AG09319 (cell line): ENCODE data around the gene PJA2.

DNA sequence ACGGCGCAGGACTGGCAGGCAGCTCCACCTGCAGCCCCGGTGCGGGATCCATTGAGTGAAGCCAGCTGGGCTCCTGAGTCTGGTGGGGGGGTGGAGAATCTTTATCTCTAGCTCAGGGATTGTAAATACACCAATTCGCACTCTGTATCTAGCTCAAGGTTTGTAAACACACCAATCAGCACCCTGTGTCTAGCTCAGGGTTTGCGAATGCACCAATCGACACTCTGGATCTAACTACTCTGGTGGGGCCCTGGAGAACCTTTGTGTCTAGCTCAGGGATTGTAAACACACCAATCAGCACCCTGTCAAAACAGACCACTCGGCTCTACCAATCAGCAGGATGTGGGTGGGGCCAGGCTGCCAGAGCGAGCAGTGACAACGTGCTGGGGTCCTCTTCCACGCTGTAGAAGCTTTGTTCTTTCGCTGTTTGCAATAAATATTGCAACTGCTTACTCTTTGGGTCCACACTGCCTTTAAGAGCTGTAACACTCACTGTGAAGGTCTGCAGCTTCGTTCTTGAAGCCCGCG is 1424.1 kb downstream of the EFNA5 start:
- RRBS: no CpG with 5 or more reads among the region's 15 CpGs

- RRBS: no CpG with 5 or more reads among the region's 13 CpGs
Observed at GRCh38 chr5:107365206-107366334, 305.2 kb downstream of the EFNA5 start.

GRCh38 chr5:107467516-107468086 is 203.1 kb downstream of the EFNA5 start:
- RRBS: no CpG with 5 or more reads among the region's 7 CpGs

DNA sequence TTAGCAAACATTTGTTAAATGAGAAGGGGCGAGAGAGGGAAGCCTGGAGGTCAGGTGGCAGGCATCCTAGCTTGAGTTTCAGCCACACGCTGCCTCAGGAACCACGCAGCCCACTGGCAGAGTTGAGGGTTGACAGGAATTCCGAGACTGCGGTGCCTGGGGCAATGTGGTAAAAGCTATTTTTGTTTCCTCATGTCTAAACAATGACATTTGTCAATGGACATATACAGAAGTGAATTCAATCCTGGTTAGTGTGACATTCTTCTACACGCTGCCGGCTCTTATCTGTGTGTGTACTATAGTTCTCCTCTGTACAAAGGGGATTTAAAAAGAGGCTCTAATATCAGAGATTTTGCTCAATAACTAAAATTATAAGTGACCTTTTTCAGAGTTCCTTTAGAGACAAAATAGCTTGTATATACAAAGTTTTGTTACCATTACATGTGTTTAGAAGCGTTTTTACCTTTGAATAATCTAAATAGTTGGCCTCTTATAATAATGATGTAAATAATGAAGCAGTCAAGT is 113.3 kb downstream of the EFNA5 start:
- RRBS: no CpG with 5 or more reads among the region's 8 CpGs

DNA sequence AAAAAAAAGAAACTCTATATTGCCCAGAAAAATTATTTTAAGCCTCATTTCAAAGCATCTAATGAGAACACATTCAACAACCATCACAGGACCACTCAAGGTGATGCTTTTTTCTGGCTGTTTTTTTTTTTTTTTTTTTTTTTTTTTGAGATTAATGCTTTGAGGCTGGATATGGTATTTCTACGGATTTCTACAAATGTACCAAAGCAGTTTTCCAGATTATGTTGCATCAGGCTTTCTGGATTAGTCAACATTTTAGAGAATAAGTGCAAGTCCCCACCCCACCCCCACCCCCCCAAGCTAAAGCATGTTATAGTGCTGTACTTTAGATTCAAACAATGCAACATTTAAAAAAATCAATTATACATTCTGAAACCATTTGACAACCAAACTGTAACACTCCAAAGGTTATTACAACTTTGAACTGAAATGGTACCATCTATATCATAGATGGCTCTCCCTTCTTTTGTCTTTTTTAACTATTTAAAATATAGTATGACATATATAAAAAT is 188.6 kb upstream of the EFNA5 start:
- RRBS: no CpG with 5 or more reads among the region's 1 CpG

DNA sequence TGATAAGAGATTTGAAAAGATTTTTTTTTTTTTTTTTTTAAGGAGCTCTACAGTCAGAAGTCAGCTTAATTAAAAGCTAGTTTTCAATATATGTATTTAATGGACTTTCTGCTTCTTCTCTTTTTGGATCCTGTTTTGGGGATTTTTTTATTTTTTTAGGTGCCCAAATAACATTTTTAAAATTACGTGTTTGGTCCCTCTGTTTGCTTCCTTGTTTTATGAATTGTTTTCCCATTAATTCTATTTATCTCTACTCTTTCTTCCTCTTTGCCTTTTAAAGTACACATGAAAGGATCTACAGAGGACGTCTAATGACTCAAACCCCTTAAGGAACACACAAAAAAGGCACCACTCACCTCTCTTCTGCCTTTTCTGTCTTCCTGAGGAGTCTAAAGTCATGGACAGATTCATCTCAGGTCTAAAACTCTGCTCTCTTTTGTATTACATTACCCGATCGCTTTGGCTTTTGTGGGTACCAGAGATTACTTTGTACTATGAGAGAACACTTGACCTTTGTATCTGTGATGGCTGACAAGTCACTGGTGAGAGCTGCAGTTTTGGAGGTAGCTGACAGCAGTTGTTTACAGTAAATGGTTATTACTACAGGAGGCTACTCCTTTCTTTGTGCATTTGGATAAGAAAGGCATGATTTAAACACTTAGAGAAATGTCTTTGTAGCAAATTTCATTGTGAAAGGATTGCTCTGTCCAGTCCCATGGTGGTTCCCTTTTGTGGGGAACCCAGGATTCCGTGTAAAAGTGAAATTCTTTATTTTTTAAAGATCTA is 307.4 kb downstream of the FBXL17 start:
- RRBS: no CpG with 5 or more reads among the region's 5 CpGs

- RRBS: no CpG with 5 or more reads among the region's 10 CpGs
Observed at GRCh38 chr5:108378279-108378857, 3.5 kb downstream of the FBXL17 start.

- RRBS: no CpG with 5 or more reads among the region's 2 CpGs
Observed at GRCh38 chr5:108760536-108760973, 12.9 kb downstream of the FER start.

- RRBS: 0% methylated on average over 3 of the region's 63 CpGs
Observed at GRCh38 chr5:109409389-109410131, at the start of gene PJA2. Gene PJA2 (minus strand): TSS chr5:109409974.

DNA sequence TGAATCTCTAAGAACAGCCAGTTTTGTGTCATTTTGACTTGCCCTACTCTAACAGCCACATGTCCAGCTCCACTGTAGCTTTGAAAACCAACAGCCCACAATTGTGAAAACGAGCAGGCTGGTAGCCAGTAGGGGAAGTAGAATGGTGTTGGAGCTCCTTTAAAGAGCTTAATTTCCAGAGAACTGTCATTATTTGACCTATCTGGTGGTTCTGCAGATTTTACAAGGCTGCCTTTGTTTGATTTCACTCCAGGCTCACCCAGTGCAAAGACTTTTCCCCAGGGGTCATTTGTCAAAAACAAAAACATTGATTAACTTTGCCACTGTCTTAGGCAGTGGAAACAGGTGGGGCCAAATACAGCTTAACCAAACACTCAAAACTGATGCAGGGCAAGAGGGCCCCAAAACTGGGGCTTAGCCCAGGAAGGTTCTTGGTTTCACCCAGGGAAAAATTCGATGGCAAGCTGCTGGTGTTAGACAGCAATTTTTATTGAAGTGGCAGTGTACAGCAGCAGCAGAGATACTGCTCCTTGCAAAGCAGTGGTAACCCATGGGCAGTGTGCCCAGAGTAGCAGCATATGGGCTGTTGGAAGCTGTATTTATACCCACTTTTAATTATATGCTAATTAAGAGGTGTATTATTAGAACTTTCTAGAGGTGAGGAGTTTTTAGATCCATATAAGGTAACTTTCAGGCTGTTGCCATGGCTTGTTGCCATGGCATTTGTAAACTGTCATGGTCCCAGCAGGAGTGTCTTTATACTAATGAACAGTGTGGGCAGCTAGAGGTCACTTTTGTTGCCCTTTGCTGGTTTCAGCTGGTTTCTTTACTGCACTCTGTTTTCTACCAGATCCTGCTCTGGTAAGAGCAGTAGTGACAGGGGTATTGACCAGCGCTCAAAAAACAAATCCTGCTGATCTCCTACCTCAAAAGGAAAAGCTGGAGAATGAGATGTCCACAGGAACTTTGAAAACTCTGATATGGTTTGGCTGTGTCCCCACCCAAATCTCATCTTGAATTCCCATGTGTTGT is 3.5 kb upstream of the PJA2 start:
- RRBS: no CpG with 5 or more reads among the region's 3 CpGs

DNA sequence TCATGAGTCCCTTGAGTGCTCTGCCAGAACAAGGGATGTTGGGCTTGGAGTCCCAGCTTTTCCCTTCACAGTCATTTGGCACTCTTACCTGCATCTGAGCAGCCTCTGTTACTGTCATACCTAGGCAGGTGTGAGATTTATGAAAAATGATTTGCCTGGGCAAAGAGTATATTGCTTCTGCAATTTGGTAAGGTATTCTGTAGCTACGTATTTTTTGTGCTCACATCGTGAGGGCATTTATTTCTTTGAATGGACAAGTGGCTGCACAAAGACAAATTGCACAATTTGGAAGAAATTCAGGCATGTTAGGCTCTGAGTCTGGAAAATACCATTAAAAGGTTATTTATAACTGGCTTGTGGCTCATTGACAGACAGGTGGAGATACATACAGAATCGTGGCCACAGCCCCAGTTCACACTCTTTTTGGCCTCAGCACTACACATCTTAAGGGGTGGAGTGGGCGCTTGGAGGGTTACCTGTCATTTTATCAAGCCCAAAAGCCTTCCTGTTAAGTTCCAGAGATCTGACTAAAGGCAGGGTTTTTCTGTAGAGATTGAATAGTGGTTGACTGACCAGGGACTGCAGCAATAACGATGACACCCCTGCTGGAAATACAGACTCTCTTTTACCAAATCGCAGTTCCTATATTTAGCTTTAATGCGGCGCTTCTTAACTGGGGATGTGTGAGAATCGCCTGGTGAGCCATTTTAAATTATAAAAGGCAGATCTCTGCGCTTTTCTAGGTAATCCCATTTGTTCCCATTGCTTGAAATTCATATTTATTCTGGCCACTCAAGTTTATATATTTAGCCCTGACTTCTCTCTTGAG is 14.6 kb downstream of the MAN2A1 start:
- RRBS: no CpG with 5 or more reads among the region's 10 CpGs

- RRBS: no CpG with 5 or more reads among the region's 3 CpGs
Observed at GRCh38 chr5:109790441-109791238, 100.9 kb downstream of the MAN2A1 start.

- RRBS: no CpG with 5 or more reads among the region's 1 CpG
Observed at GRCh38 chr5:109867423-109868169, 177.9 kb downstream of the MAN2A1 start.

GRCh38 chr5:110086766-110087379 is 397.1 kb downstream of the MAN2A1 start:
- RRBS: no CpG with 5 or more reads among the region's 6 CpGs

- RRBS: no CpG with 5 or more reads among the region's 3 CpGs
Observed at GRCh38 chr5:110413020-110413445, 313.4 kb downstream of the TMEM232 start.

- RRBS: no CpG with 5 or more reads among the region's 7 CpGs
Observed at GRCh38 chr5:110748412-110749640, 10.0 kb downstream of the SLC25A46 start.

- RRBS: no CpG with 5 or more reads among the region's 13 CpGs
Observed at GRCh38 chr5:111530274-111531035, 18.1 kb upstream of the STARD4 start.

GRCh38 chr5:111551605-111552630 is 39.6 kb upstream of the STARD4 start:
- RRBS: no CpG with 5 or more reads among the region's 12 CpGs

DNA sequence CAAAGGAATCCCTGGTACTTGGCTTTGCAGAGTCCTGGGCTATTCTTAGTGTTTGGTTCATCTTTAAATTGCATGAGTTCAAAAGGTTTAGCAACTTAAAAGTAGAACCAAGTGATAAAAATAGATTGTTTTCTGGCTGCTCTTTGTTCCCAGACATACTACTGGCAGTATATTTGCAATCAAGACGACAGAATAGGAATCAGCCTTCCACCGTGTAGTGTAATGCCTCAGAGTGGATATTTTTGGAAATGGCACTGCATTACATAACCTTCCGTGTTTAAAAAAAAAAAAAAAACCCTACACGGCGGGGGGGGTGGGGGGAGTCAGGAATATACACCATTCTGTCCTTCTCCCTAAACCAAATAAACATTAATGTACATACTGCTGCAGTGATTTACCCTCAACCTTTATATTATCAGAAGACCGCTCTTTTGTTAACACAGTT is 954 bp downstream of the NREP start:
- RRBS: no CpG with 5 or more reads among the region's 6 CpGs